ENCODE measurements around a stretch of chr17.

DNA sequence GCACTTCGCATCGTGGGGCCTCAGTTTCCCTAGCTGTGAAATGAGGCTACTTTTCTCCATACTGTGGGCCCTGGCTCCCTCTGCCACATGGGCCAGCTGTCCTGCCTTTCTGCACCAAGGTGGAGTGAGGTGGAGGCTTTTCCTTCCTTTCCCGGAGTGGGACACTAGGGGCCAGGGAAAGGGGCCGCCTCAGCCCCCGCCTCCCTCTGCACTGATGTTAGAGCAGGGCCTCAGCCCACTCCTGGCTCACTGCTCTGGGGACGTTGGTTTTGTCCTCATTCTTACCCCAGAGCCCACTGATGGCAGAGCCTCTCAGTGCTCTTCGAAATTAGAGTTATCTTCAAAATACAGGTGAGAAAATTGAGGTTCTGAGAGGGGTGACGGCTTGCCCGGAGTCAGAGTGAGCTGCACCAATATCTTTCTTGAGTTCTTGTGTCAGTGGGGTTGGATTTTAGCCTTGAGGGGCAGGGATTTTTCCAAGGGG is 1.2 kb downstream of the LLGL1 start:
- RRBS, 2 experiments, result no CpG with 5 or more reads among the region's 9 CpGs

- RRBS, 2 experiments, result no CpG with 5 or more reads among the region's 29 CpGs
Observed at GRCh38 chr17:18247620-18248095, 10.9 kb downstream of the FLII start.

DNA sequence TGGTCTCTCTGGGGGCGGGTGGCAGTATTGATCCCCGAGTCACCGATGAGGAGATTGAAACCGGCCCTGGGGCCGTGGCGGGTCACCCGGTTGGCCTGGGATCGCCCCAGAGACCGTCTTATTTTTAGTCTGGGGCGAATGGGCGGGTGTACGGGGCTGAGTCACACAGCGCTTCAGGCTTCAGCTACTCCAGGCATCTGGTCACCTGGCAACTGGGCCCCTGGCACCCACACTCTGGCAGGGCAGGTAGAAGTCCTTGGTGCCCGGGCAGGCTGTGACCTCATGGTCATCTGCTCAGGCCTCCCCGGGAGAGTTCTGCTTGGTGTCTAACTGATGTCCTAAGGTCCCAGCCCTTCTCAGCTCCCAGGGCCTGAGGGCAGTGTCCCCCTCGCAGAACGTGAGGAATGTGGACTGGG is 752 bp downstream of the MIEF2 start:
- RRBS, 2 experiments, result no CpG with 5 or more reads among the region's 17 CpGs

DNA sequence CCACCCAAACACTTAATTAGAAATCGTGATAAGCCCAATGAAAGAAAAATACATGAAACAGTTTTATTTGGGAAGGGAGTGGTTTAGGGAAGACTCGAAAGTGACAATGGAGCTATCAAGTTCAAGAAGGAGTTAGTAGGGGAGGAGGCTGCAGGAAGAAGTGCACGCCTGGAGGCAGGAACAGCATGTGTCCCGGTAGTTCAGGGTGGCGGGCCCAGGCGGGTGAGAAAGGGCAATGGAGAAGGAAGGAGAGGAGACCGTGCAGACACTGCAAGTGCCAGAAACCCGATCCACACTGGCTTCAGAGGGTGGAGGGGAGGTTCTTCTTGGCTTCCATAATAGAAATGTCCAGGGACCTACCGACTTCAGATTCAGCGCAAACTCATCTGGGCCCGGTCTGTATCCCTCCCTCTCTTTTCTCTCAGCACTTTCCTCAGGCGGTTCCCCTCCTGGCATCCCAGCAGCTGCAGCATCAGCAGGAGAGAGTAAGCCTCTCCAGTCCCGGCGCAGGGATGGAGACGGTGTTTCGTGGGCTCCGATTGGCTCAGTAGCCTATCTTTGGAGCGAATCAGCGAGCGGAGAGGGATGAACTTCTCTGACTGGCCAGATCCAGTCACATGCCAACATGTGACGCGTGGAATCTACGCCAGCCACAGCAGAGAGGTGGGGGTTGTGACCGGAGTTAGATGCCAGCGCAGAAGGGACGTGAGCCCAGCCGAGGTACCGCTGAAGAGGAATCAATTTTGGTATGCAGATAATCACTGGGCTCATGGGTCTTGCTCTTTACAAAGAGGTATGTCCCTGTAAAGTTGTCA is 2.0 kb upstream of the PRPSAP2 start:
- RRBS, 2 experiments, result 11% methylated on average over 1 of the region's 28 CpGs; no CpG with 5 or more reads in 1 of the 2 experiments

DNA sequence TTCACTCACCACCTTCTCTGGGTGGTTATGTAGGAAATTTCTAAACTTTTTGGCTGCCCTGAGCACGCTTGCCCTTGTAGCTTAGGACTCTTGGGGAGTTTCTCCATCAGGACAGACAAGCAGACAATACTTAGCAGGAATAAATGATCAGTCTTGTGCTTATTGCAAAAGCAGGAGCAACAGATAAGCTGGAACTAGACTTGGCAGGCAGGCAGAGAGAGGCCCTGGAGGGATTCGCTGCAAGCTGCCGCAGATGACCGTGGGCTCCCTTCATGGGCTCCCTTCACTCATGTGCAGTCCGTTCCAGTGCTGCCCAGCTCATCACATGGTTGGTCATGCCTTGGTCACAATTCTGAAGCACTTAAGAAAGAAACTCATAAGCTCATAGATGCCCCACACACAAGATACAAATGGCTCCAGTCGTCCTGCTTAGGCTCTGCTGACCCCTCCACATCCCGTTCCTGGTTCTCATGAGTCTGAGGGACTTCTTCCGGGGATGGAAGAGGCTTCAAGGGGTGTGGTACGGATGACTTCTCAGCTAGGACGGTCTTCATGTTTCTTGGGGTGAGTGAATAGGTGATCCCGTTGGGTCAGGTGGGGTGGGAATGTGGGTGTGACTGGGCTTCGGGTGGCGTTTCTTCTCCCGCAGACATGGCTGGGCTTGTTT is 2.3 kb upstream of the SLC5A10 start:
- RRBS, 2 experiments, result no CpG with 5 or more reads among the region's 14 CpGs

- RRBS, 2 experiments, result 56% methylated on average over 3 of the region's 40 CpGs; no CpG with 5 or more reads in 1 of the 2 experiments
Observed at GRCh38 chr17:18981259-18982587, 22.8 kb downstream of the FAM83G start.

GRCh38 chr17:19250345-19250783 is 13.2 kb downstream of the EPN2 start:
- RRBS, 2 experiments, result no CpG with 5 or more reads among the region's 4 CpGs

- RRBS, 2 experiments, result no CpG with 5 or more reads among the region's 6 CpGs
Observed at GRCh38 chr17:19264577-19265040, 27.4 kb downstream of the EPN2 start.

- RRBS, 2 experiments, result under 1 to 6% methylated on average over 6 to 18 of the region's 67 CpGs
Observed at GRCh38 chr17:19377415-19378358, 611 bp upstream of the MAPK7 start.

DNA sequence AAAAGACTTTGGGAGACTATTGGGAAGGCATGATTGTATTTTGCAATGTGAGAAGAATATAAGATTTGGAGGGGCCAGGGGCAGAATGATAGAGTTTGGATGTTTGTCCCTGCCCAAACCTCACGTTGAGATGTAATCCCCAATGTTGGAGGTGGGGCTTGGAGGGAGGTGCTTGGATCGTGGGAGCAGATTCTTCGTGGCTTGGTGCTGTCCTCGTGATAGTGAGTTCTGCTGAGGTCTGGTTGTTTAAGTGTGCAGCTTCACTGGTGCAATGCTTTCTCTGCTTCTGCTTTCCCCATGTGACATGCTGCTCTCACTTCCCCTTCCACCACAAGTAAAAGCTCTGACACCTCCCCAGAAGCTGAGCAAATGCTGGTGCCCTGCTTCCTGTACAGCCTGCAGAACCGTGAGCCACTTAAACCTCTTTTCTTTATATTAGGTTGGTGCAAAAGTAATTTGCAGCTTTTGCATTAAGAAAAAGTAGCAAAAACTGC is 52.1 kb downstream of the RNF112 start:
- RRBS, 2 experiments, result no CpG with 5 or more reads among the region's 5 CpGs

- RRBS, 2 experiments, result no CpG with 5 or more reads among the region's 16 CpGs
Observed at GRCh38 chr17:19539600-19540333, 6.1 kb downstream of the SLC47A1 start.

GRCh38 chr17:19554231-19554867 is 20.7 kb downstream of the SLC47A1 start:
- RRBS, 2 experiments, result no CpG with 5 or more reads among the region's 11 CpGs

GRCh38 chr17:19583729-19584534 is 50.3 kb downstream of the SLC47A1 start:
- RRBS, 2 experiments, result no CpG with 5 or more reads among the region's 9 CpGs

DNA sequence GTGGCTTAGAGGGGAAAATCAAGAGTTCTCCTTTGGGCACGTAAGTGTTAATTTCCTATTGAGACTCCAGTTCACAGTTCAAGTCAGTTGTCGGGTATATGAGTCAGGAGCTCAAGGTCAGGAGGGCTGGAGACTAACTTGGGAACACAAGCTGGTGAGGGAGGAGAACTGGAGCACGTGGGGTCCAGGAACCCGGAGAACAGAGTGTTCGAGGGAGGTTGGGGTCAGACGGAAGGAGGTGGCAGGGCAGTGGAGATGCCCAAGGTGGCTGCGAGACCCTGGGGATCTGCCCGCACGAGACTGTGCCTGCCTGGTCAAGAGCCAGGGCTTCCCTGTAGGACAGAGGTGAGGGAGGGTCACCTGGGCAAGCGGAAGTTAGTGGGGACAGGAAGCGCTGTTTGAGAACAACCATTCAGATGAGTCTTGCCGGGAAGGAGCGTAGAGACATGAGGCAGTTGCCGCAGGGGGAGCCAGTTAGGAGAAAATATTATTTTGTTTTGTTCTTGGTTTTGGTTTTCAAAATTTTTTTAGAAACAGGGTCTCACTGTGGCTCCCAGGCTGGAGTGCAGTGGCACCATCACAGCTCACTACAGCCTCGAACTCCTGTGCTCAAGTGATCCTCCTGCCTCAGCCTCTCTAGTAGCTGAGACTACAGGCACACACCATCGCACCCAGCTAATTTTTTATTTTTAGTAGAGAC is 11.9 kb downstream of the ALDH3A1 start:
- RRBS, 2 experiments, result no CpG with 5 or more reads among the region's 16 CpGs

GRCh38 chr17:19905036-19905467 is 37.3 kb upstream of the ULK2 start:
- RRBS, 2 experiments, result no CpG with 5 or more reads among the region's 6 CpGs

DNA sequence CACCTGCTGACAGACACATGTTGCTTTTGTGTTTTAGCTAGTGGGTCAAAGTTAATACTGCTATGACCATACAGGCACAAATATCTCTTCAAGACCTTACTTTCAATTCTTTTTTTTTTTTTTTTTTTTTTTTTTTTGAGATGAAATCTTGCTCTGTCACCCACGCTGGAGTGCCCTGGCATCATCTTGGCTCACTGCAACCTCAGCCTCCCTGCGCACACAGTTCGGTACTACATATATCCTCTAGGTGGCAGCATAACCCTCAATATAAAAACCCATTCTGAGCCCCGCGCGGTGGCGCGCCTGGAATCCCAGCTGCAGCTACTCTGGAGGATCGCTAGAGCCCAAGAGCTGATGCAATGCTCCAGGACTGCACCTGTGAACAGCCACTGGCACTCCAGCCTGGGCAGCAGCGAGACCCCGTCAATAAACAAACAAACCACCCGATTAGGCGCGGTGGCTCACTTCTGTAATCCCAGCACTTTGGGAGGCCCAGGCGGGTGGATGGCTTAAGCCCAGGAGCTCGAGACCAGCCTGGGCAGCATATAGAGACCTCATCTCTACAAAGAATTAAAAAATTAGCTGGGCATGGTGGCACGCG is 15.2 kb upstream of the AKAP10 start:
- RRBS, 2 experiments, result no CpG with 5 or more reads among the region's 18 CpGs

GRCh38 chr17:20009538-20010642 is 731 bp downstream of the SPECC1 start:
- RRBS, 2 experiments, result 1 to 6% methylated on average over 32 to 34 of the region's 70 CpGs

- RRBS, 2 experiments, result no CpG with 5 or more reads among the region's 3 CpGs
Observed at GRCh38 chr17:20216225-20216601, 207.1 kb downstream of the SPECC1 start.

- RRBS, 2 experiments, result 92% methylated on average over 2 of the region's 83 CpGs; no CpG with 5 or more reads in 1 of the 2 experiments
Observed at GRCh38 chr17:20320452-20321653, 146.5 kb downstream of the LGALS9B start.

DNA sequence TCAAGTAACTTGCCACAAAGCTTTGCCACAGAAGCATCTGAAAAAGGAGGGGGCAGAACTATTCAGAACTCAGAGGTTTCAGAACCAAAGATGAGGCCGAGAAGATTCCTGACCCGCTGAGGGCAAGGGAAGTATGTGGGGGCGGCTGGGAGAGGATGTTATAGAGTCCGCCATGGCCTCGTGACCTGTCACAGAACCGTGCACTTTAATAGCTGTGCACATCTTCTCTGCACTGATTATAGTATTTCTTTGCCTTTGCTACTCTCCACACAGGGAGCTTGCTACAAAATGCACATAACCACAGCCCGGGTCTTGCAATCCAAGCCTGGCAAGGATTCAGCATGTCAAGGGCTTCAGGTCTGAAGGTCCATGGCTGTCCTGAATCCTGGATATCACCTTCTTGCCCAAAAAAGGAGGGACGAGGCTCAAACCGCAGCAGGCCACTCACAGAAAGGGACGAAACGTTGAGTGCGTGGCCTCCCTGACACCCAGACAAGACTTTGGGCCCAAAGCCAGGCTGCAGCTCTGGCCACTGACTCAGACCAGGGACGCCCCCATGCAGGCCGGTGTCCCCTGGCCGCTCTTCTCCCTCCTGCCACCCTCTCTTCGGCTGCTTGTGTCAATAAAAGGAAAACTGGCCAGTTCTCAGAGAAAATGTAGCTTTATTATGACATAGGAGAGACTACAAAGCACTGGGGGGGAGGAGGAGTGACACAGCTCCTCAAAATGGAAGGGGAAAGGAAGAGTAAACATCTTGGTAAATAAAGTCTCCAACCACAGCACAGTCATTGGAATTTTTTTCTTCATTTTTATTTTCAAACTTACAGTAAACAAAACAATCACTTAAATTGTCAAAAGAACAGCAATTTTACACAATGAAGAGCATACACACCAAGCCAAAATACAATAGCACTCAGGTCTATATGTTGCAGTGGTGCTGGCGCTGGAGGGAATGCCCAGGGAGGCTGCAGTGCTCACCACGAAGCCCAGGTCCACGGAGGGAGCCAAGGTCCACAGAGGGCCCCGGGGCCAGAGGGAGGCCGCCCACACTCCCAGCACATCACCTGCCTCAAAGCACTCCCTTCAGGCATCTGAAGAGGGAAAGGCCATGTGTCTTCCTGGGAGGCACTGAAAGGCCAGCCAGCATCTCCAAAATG is 43.5 kb downstream of the USP22 start:
- RRBS, 2 experiments, result no CpG with 5 or more reads among the region's 21 CpGs

Data from Panc1 (cell line).